Fibroblast of villous mesenchyme (primary cell): ENCODE data around the genes ADAR and ADAM15.

- CAGE, long polyA plus RNA, result no peak
Measured at GRCh38 chr1:154574595-154575616, 7.3 kb downstream of the CHRNB2 start.

- CAGE, long polyA plus RNA, result no peak
Measured at GRCh38 chr1:154607324-154608408, at the start of gene ADAR. ADAR (minus strand) TSS chr1:154608186.

- CAGE, long polyA plus RNA, result no peak
Measured at GRCh38 chr1:154759157-154759775, 110.8 kb downstream of the KCNN3 start.

DNA sequence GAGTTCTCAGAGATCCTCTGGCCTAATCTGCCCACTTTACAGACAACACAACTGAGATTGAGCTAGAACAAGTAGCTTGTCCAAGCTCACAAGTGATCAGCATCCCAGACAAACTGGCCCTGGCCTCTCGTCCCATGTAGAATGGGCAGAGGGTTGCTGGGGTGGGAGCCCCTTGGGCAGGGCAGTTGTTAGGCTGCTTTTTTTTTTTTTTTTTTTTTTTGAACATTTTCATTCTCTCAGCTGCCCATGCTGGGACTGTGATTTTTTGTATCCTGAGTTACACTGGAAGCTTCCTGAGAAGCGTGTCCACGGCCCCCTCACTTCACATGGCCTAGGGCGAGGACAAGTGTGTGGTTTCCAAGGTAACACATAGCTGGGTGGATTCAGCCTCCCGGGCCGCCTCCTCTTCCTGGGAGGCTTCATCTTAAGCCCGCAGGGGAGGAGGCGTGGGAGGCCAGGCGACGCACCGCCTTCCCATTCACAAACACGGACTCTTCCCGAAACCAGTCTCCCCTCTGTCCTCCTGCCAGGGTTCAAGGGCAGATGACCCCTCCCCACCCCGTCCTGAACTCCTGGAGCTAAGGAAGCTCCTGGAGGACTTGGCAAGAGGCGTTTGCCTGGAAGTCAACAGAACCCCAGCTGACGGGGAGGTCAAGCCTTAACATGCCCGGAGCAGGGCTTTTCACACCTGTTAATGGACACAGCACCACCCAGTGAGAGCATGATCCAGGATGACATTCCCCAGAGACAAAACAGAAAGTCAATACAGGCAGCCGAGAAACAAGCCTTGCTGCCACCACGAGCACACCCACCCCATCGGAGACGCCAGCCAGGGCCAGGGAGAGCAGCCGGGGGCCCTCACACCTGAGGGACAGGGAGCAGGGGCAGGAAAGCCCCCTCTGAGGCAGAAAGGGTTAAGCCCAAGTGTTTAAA is 56.8 kb downstream of the KCNN3 start:
- CAGE, long polyA plus RNA, result no peak

GRCh38 chr1:154867983-154868316 is 2.1 kb downstream of the KCNN3 start:
- CAGE, long polyA plus RNA, result no peak

GRCh38 chr1:154936019-154936337 is 541 bp downstream of the PMVK start:
- CAGE, long polyA plus RNA, result no peak

DNA sequence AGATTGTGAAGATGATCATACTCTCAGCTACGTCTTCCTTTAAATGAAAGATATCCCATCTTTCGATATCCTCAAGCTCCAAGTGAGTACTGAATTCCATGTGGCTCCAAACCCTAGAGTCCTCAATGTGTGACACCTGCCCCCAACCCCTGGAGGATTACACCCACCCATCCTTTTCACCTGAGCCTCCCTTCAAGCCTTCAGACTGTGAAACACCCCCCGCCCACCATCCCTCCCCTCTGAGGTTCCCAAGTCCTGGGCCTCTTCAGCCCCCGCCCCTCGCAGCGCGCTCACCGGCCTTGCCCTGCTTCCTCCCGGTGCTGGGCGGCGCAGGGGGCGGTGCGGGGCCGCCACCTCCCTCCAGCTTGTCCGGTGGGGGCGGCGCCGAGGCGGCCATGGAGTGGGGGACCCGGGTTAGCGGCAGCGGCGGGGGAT is 385 bp downstream of the PYGO2 start:
- CAGE, long polyA plus RNA, result no peak

DNA sequence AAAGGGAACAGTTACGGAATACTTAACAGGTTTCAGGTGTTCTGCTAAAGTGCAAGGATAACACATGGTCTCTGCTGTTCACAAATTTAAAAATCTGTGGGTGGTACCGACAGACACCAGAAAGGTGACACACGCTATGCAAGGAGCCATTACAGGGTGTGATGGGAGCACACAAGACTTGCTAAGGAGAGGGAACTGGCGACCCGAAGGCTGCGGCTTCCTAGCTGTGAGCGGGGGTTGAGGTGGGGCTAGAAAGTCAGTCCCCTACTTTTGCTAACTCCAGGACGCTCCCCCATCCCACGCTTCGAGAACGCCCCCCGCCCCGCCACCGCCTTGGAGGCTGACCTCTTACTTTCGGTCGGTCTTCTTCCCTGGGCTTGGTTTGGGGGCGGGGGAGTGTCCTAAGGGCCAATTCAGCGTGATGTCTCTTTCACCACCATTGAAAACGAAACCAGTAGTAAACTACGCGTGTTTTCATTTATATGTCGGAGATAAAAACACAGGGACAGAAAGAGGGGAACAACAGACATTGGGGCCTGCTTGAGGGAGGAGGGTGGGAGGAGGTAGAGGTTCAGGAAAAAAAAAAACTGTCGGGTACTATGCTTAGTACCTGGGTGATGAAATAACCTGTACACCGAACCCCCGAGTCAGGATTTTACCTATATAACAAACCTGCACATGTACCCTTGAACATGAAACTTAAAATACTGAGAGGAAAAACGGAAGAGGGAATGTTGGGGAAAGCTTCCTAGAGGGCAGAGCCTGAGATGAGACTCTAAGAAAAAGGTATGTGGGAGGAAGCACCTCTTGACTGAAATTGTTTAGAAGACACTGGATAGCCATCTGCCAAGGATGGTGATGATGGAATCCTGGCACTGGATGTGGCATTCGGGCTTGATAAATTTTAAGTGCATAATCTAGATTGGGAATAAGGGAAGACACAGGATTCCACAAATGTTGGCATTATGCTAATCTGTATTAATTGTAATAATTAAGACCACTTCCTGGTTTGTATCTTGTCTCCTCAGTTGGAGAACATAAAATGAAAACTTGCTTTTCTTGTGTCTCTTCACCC is 1.2 kb downstream of the CKS1B start:
- CAGE, long polyA plus RNA, result no peak

DNA sequence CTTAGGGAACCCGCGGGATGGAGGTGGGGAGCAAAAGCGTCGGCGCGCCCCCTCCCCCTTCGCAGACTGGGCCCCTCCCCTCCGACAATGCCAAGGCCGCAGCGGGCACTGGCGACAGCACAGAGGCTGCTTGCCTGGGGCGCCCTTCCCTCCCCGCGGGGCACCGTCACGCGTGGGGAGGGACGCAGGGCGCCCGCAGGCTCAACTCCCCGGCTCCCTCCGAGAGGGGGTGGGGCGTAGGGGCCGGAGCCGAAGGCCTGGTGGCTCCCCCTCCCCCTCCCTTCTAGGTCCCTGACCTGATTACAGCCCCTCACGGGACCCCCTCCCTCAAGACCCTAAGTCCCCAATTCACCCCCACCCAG is 990 bp upstream of the ZBTB7B start:
- CAGE, long polyA plus RNA, result no peak

DNA sequence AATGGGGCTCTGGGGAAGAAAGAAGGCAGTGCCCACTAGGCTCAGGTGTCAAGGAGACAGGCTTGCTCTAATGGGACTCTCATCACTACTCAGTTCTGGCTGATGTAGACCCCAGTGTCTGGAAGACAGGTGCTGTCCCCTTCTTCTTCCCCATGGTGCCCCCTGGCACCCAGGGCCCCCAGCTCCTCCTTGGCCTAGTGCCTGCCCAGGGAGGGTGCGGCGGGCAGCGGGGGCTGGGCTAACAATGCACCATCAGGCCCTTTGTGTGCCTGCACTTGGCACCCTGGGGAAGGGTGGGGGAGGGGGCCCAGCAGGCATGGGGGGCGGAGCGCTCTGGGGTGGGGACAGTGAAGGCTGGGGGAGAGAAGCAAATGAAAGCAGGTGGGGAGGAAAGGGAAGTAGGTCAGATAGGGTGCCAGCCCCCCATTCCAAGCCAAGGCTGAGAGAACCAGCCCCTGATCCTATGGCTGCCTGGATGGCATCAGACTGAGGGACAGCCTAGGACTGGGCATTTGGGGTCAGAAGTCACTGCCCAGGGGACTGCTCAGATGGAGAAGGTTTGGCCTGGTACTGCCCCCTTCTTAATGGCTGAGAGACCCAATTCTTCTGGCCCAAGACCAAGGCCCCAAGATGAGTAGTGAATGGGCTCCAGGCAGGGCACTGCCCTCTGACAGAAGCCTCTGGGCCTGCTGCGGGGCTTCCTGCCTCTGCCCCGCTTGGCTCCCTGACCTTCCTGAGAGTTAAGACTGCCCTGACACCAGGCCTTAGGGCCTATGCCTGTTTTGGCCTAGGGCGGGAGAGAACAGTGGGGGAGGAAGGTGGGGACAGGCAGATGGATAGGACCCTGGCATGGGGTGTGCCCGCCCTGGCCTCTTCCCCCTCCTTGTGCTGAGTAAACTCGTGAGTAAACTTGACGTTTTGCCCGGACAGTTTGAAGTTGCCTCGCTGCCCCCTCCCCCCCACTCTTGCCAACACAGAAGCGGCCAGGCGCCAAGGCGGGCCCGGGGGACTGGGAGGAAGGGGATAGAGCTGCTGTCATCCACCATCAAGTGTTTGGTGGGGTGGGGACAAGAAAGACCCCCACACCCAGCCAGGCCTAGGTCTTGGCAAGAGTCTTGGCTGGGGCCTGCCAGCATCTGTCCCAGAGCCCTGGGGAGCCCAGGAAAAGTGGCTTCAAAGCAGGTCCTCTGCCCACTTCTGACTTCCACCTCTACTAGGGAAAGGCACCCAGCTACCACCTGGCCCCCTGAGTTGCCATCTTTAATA is 2.7 kb downstream of the ZBTB7B start:
- CAGE, long polyA plus RNA, result no peak

GRCh38 chr1:155010780-155011059 is 8.1 kb downstream of the ZBTB7B start:
- CAGE, long polyA plus RNA, result no peak

- CAGE, long polyA plus RNA, result no peak
Measured at GRCh38 chr1:155018165-155018743, 15.3 kb downstream of the DCST2 start.

GRCh38 chr1:155037059-155037475 is 3.4 kb downstream of the DCST1 start:
- CAGE, long polyA plus RNA, result no peak

DNA sequence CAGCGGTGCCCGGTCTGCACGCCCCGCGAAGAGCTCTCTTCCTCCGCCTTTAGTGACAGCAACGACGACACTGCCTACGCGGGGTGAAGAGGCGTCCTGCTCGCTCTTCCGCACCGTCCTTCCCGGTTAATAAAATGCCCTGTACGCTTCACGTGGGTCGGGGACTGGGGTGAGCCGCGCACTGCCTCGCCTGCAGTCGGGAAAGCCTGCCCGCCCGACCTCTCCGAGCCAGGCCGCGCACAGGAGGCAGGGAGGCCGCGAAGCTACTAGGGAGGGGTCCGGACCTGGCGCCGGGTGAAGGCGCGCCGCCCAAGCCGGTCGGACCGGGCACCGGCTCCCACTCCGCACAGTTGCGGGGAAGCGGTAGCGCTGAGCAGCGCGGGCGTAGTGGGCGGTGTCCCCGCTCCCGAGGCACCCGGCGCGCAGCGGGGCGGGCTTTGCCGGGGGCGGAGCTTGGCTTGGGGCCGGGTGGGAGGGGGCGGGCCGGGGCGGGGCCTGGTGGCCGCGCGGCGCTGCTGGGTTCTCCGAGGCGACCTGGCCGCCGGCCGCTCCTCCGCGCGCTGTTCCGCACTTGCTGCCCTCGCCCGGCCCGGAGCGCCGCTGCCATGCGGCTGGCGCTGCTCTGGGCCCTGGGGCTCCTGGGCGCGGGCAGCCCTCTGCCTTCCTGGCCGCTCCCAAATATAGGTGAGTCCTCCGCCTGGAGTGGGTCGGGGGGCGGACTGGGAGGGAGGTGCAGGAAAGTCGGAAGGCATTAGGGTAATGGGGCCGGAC is at the start of gene ADAM15:
TSS of gene ADAM15 (plus strand) at position 535 of the 771 bp plus-strand sequence.
- CAGE, long polyA plus RNA, result start-site peak on the plus strand centred at position 553 of the sequence, 79 bp wide, 2,025 and 1,343 reads in 2 replicates

GRCh38 chr1:155071745-155072349 is 6.8 kb upstream of the EFNA3 start:
- CAGE, long polyA plus RNA, result no peak

DNA sequence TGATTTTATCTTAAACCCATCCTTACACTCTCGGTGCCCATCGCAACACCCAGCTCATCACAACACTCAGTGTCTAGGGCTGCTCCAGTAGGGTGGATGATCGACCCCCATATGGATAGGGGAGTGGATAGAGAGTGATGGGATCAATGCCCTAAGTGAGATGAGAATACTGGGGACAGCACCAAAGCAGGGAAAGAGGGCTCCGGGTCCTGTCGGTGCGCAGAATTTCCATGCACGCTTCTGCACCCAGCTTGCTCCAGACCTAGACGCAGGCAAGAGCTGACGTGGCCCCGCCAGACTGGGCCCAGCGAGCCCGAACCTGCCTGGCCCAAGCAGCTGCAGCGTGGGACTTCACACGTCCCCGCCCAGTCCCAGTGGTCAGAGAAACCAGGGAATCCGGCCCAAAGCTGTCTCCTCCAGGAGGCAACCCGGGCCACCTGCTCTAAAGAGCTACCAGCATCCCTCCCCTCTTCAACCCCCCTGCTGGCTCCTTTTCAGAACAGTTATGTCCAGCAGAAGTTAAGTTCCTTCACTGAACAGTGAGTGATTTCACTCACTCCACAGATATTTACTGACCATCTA is 2.3 kb upstream of the EFNA1 start:
- CAGE, long polyA plus RNA, result no peak

DNA sequence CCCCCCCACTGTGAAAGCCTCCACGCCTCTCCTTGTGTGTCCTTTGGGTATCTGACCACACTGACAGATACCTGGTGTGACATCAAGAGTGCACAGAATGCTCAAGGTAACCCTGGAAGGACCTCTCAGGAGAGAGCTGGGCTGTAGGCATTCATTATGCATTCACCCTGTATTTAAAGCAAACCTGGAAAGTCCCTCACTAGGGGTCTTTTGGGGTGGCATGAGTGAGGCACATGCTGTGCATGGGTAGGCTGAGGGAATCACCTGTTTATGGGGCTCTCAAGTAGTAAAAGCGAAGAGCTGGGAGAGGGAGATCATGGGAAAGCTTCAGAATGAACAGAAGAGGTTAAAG is 702 bp downstream of the EFNA1 start:
- CAGE, long polyA plus RNA, result no peak

DNA sequence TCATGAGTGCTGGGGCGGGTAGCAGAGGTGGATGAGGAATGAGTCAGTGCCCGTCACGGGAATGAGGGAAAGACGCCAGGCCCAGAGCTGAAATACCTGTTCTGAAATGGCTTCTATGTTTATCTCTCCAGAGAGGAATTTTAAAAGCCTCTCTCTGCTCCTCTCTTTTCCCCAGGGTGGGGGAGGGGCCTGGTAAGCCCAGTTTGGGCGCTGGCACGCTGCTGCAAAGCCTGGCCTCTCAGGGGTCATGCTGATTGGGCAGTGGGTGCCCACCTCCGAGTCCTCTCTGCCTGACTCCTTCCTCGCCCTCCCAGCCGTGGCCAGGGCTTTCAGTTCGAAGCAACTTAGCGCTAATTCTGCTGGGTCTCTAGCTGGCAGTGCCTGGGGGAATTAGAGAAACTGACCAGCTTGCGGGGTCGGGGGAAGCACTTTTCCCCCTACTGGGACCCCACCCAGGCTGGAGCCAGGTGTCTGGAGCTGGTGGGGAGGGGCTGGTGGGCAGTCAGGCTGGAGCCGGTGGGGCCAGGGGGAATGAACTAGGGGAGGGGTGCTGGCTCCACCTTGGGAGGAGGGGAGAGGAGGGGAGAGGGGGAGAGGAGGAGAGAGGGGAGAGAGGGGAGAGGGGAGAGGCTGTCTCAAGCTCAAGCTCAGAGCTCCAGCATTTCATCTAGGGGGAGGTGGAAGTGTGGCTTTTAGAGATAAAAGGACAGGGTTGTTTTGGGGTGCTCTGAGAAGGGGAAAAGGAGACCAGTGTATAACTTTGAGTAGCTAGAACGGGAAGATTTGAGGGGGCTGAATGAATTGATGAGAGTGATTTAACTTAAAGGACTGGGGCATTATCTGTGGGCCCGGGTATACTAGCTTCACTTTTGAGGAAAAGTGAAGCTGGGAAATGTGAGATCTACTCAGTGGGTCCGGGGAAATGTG is 2.5 kb downstream of the EFNA1 start:
- CAGE, long polyA plus RNA, result no peak

DNA sequence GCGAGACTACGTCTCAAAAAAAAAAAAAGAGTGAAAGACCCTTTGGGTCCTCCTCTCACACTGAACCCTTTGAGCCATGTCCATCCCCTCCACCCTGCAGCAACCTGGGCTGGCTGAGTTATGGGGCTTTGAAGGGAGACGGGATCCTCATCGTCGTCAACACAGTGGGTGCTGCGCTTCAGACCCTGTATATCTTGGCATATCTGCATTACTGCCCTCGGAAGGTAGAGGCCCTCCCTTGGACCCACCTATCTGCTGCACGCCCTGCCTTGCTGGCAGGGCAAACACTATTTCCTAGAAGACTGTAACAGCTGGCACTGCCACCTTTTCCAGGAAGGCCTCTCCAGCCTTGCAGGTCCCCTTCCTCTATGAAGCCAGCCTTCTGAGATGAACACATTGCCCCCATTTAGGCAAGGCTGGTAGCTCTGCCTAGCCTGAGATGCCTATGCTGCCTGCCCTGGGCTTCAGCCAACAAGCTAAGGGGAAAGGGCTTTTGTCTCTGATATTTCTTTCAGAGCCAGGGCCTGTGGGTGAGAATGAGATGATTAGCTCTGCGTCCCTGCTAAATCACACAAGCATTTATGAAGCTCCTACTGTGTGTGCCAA is 1.2 kb downstream of the SLC50A1 start:
- CAGE, long polyA plus RNA, result no peak

DNA sequence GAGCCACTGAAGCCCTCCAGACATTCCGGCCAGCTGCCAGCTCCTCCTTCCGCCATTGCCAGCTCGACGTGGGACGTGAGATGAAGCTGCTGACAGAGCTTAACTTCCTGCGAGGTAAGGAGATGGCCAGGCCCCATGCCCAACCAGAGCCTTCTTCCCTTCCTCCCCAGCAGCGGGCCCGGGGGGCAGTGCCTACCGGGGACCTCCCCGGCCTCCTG is 4.8 kb downstream of the TRIM46 start:
- CAGE, long polyA plus RNA, result no peak